Neural cell (in vitro differentiated cells): ENCODE measurements around the genes UBE2V1 and CEBPB.

DNA sequence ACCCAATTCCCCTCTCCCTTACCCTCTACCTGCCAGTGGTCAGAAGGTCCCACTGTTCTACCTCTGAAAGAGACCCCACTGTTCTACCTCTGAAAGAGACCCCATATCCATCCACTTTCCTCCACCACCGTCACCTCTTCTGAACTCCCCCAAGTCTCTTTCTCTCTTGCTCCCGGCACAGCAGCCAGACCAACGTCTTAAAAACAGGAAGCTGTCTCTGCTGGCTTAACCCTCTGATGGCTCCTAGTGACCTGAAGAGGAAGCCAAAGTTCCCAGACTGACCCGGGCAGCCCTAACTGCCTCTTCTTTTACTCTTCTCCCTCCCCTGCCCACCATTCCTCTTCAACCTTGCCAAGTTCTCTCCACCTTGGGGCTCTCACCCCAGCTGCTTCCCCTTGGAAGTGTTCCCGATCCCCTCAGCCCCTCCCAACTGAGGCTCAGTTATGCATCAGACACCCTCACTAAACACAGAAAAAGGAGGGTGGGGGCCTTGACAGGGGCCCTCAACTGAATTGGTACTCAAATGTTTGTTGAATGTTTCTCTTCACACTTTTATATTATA, 27.0 kb downstream of the UBE2V1 start:
- RAMPAGE, long total RNA, result no peak

- RAMPAGE, long total RNA, result no peak
Measured at GRCh38 chr20:50109990-50110946, 2.7 kb downstream of the UBE2V1 start.

DNA sequence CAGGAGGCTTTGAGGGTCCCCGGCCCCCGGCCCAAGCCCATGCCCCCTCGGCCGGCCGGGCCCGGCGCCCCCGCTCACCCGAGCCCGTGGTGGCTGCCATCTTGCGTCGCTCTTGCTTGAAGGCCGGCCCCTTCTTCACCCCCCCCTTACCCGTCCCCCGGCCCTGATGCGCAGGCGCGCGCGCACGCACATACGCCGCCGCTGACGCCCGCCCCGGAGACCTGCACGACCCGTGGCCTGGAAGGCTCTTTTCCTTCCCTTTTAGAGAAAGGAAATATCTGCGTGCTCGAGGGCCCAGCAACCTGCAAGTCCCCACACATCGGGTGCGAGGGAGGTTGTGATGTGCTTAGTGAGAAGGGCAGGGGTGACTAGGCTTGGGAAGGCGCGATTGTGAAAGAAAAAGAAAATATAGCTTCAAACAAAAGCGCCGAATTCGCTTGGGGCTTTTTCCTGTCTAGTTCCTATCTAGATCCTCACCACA, at the start of gene UBE2V1:
Gene UBE2V1, minus strand, starts transcription at position 122 of the 481 bp plus-strand sequence.
- RAMPAGE, long total RNA, result start-site peak on the minus strand centred at position 127 of the sequence, 40 bp wide, 23,644 and 12,287 reads in 2 replicates; start-site peak on the plus strand centred at position 233 of the sequence, 44 bp wide, 69 and 38 reads in 2 replicates

- RAMPAGE, long total RNA, result no peak
Measured at GRCh38 chr20:50115822-50116421, 3.0 kb upstream of the UBE2V1 start.

- RAMPAGE, long total RNA, result no peak
Measured at GRCh38 chr20:50125317-50125756, 12.4 kb upstream of the UBE2V1 start.

DNA sequence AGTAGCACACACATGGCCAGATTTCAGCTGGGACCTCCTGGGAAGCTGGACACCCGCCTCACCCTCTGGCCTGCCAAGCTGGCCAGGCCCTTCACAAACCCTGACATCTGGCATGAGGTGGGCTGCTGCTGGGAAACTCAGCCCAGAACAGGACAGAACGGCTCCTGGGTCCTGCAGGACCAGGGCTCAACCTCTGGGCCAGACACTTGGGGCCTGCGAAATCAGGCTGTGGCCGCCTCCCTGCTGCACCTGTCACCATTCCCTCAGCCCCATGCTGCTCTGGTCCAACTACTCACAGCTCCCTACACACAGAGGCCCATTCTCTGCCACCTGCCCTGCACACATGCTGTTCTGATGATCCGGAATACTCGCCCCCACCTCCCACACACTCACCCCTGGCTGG, 4.1 kb downstream of the PEDS1 start:
- RAMPAGE, long total RNA, result no peak

GRCh38 chr20:50190374-50191185, at the start of gene CEBPB:
CEBPB (plus strand) TSS chr20:50190830.
- RAMPAGE, long total RNA, result no peak

- RAMPAGE, long total RNA, result no peak
Measured at GRCh38 chr20:50192675-50193446, 2.2 kb downstream of the CEBPB start.

DNA sequence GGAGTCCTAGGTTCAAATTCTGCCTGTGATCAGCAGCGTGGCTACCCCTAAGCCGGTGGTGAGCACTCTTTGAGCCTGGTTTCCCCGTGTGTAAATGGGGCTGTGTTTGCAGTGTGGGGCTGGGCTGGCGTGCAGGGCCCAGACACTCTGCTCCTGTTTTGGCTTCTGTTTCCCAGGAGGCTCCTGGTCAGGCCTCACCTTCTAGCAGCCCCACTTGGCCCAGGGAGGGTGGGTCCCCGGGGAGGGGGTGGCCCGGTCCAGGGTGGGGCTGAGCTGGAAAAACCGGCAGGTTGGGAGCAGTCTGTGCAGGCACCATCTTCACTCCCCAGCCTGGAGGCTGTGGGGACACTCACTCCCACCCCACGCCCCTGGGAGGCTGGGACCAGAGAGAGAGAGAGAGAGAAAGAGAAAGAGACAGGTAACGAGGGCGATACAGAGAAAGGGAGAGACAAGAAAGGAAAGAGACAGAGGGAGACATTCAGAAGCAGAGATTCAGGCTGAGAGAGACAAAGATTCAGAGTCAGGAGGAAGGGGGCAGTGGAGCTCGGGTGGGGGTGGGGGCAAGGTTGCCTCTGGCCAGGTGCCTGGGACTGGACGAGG, 25.4 kb downstream of the CEBPB start:
- RAMPAGE, long total RNA, result no peak

DNA sequence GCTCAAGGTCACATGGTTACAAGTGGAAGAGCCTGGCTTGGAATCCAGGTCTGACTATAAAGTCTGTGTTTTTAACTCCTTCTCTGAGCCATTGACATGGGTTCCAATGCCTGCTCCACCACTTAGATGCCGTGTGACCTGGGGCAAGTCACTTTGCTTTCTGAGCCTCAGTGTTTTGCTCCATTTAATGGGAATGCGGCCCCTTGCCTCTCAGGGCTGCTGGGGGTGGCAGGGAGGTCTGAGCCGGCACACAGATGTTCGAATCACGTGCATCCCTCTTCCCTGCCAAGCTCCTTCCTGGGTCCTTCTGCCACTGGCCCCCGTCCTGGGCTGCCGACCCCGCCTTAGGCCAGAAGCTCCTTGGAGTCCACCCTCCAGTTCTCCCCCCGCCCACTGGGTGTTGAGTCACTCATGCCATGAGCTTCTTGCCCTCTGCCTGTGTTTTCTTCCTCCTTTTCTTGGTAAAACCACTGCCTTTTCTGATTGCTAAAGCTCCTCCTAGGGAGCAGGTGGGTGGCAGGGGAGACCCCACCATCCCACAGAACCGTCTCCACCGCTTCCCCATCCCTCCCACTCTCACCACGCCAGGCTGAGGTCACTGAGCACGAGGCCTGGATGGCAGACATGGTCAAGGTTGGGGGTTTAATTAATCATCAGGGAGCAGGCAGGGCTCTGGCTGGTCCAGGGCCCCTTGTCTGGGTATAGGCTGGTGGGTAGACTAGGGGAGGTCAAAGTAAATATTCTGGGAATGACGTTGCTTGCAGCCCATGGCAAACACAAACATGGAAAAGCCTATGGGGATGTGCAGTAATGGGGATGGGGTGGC, 35.8 kb downstream of the CEBPB start:
- RAMPAGE, long total RNA, result no peak

DNA sequence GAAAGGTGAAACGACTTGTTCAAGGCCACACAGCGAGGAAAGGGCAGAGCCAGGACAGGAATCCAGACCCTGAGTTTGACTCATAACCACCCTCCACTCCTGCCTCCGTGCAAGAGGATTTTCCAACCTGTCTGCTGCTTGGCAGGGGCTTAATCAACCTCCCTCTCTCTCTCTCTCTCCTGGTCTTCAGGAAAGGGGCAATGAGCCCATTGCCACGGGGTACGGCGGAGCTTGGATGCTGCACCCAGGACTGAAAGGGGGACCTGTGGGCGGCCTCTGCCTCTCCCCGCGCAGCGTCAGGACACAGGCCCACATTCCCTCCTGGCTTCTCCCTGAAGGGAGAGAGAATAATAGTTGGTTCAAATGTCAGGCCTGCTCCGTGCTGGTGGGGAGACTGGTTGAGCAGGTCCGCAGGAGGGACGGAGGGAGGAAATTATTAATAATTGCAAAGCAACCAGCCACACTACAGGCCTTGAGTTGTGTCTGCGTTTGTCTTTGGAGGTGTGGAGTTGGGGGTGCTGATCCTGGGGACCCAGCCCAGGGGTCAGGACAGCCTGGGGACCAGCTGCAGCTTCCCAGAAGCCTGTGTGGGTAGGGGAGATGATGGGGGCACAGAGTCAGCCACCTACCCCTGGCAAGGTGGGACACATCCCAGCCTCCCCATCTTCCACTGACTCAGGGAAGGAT, 56.2 kb downstream of the CEBPB start:
- RAMPAGE, long total RNA, result no peak

- RAMPAGE, long total RNA, result no peak
Measured at GRCh38 chr20:50284521-50285121, 94.0 kb downstream of the CEBPB start.

- RAMPAGE, long total RNA, result no peak
Measured at GRCh38 chr20:50303898-50304408, 113.3 kb downstream of the CEBPB start.

DNA sequence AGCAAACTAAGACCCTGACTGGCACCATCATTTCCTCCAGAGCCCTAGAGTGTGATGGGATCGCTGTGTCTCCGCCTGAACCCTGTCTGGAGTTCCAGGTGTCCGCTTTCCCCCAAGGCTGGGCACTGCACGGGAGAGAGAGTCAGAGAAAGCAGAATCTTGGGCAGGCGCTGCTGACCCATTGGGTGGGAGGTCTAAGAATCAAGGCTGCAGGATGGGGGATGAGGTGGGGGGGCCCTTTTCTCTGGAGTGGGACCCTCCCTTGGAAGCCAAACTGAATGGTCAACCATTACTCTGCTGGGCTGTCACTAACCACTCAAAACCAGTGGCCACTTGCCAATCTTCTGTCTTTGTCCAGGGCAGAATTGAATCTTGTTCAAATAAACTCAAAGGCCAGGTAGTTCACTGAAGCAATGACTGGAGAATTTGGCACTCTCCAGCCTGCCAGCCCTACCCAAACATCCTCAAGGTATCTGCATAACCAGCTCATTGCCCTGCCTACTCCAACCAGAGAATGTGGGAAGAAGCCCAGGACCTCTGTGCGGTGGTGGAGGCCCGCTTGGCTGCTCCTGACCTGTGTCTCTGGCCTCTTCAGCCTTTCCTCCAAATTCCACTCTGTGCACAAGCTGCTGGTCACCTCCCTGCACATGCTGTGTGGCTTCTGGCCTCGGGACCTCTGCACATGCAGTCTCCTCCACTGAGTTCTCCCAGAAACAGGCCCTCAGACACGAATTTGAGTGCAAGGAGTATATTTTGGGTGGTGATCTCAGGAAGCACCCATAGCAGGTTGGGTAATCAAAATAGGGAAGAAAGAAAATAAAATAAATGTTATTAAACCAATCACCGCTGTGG, 141.2 kb downstream of the CEBPB start:
- RAMPAGE, long total RNA, result no peak

- RAMPAGE, long total RNA, result no peak
Measured at GRCh38 chr20:50336584-50337004, 146.0 kb downstream of the CEBPB start.

- RAMPAGE, long total RNA, result no peak
Measured at GRCh38 chr20:50372564-50373054, 137.6 kb upstream of the PTPN1 start.

GRCh38 chr20:50376660-50377332, 133.4 kb upstream of the PTPN1 start:
- RAMPAGE, long total RNA, result no peak

GRCh38 chr20:50386398-50387074, 123.6 kb upstream of the PTPN1 start:
- RAMPAGE, long total RNA, result no peak

- RAMPAGE, long total RNA, result no peak
Measured at GRCh38 chr20:50395099-50395915, 114.9 kb upstream of the PTPN1 start.

DNA sequence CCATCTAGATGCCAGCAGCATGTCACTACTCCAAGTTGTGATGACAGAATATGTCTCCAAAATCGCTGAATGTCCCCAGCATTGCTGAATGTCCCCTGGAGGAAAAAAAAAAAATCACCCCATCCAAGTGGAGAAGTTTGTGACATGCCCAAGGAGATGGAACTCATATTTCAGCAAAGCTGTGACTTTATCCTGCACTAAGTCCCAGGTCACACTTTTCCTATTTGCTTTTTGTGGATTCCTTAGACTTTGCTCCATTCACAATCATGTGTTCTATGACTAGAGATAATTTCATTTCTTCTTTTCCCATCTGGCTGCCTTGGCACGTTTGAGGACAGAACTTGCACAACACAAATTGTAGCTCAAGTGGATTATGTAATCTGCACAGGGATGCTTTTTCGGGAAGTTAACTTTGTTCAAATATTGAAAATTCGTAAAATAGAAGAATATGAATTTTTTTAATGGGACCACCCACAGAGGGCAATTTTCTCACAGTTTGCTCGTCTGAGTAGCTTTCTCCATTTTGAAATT, 100.7 kb upstream of the PTPN1 start:
- RAMPAGE, long total RNA, result no peak